ENCODE measurements around a stretch of chr22.

GRCh38 chr22:20656724-20657018 is 117.2 kb upstream of the SERPIND1 start:
- PRO-cap, 2 experiments = no peak in any of the 2 experiments

- PRO-cap, 2 experiments = no peak in any of the 2 experiments
Observed at GRCh38 chr22:20657019-20657752, 116.7 kb upstream of the SERPIND1 start.

GRCh38 chr22:20671176-20671427 is 102.8 kb upstream of the SERPIND1 start:
- PRO-cap, 2 experiments = no peak in any of the 2 experiments

GRCh38 chr22:20725715-20726178 is 48.2 kb upstream of the SERPIND1 start:
- PRO-cap, 2 experiments = no peak in any of the 2 experiments

- PRO-cap, 2 experiments = no peak in any of the 2 experiments
Observed at GRCh38 chr22:20783723-20784157, 9.8 kb downstream of the SERPIND1 start.

DNA sequence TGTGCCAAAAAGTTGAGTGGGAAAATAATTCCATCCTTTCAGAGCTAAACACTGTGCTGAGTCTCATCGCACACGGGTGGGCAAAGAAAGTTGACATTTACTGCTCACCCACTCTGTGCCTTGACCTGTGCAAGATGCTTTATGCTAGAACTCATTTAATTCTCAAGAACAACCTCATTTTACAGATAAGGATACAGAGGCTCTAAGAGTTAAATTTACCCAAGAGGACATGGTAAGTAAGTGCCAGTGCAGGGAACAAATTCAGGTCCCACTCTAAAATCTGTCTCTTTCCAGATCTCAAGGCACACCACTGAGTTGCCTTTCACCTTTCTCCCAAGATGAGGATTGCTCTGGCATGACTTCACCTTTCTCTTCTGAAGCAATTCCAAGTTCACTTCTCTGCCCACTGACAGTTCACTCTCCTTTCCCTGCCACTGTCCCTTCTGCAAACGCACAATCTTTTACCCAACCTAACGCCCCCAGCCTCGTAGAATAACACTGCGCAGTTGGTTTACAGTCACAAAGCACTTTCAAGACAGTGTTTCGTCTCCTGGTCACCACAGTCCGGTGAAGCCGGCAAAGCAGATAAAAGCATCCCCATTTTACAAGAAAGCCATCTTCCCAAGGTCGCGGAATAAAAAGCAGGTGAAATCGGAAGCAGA is 947 bp downstream of the PI4KA start:
- PRO-cap, 2 experiments = no peak in any of the 2 experiments

DNA sequence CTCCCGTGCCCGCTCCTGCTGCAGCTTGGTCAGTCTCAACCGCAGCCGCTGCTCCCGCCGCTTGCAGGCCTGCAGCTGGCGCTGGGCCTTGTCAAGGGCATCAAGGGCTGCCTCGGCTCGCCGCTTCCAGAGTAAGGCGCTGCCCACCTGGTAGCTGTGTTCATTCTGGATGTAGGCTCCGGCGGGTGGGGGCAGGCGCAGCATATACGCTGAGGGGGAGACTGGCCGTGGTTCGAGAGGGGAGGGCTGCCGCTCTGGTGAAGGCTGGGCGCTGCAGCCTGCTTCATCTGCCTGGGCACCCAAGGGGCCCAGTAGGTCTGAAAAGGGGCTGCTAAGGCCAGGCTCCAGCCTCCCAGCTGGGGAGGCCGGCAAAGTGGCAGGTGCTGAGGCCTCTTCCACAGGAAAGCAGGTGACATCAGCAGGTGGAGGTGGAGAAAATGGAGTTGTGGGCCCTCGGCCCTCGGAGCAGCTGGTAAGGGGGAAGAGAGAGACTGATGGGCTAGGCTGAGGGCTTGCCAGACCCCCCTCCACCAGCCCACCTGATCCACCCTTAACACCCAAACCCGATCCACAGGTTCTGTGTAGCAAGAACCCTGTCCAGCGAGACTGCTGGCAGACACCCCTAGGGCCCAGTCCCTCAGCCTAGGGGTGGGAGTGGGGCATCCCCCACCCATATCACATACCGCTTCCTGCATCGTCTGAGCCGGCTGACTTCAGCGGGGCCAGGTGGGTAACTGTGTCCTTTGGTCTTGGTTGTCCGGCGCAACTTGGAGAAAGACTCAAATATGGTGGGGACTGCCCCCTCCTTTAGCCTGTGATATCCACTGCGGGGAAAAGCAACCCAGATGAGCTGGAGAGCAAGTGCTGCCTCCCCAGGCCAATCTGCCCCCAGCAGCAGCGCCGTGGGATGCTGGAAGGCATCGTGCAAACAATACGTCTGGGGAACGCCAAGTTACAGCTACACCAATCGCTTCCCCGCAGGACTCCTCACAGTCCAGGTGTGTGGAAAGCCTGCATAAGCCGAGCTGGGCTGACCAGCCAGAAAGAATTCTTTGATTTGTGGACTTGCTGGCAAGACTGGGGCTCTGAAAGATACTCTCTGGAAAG is 1.6 kb downstream of the THAP7 start:
- PRO-cap, 2 experiments = no peak in any of the 2 experiments

DNA sequence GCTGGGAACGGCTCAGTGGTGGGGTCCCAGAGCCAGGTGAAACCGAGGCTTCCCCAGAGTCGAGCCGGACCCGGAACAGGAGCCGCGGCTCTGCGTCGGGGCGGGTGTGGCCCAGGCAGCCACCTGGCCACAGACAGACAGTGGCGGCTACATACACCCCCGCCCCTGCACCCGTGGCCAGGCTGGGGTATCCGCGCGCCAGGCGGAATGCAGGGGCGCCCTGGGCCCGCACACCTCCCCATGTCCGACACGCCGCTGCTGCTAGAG is 266 bp downstream of the SLC7A4 start:
- PRO-cap, 2 experiments = no peak in any of the 2 experiments

DNA sequence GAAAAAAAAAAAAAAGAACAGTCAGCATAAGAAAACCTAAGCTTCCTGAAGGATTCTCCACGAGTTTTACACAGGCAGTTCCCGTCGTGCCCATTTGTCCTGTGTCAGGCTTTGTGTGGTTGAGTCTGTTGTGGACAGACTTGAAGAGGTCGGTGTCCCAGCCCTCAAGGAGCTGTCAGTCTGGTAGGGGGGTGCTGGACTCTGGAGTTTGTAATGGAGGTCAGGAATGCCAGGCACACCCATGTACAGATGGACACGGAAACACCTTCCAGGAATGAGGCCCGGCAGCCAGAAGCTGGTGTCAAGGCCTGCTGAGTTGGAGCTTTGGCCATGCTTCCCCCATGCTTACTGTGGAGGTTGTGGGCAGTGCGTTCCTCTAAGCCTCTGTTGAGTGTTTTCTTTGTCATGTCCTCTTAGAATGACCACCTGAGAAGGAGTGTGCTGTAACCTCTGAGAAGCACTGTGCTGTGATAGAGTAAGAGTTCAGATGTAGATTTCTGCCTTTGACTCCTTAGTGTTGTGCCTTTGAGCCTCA is 10.9 kb downstream of the UBE2L3 start:
- PRO-cap, 2 experiments = no peak in any of the 2 experiments

DNA sequence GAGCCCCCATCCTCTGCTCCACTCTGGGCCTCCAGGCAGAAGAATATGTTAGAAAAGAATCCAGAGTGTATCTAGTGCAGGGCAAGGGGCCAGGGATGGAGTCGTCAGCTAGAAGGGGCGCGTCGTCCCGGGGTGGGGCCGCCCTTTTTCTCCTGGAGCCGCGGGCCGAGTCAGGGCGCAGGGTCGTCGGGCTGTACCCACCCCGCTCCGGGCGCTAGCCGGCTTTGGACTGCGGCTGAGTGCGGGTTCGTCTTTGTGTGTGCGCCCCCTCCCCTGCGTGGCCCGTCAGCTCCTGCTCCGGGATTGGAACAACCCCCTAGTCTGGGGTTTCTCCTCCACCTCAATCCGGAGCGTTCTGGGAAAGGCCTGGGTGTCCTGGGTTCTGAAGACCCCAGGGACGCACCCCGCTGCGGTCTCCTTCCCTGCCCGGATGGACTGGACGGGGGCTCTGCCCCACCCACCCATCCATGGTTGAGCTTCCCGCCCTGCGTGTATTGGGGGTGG is 10.4 kb downstream of the SDF2L1 start:
- PRO-cap, 2 experiments = no peak in any of the 2 experiments

DNA sequence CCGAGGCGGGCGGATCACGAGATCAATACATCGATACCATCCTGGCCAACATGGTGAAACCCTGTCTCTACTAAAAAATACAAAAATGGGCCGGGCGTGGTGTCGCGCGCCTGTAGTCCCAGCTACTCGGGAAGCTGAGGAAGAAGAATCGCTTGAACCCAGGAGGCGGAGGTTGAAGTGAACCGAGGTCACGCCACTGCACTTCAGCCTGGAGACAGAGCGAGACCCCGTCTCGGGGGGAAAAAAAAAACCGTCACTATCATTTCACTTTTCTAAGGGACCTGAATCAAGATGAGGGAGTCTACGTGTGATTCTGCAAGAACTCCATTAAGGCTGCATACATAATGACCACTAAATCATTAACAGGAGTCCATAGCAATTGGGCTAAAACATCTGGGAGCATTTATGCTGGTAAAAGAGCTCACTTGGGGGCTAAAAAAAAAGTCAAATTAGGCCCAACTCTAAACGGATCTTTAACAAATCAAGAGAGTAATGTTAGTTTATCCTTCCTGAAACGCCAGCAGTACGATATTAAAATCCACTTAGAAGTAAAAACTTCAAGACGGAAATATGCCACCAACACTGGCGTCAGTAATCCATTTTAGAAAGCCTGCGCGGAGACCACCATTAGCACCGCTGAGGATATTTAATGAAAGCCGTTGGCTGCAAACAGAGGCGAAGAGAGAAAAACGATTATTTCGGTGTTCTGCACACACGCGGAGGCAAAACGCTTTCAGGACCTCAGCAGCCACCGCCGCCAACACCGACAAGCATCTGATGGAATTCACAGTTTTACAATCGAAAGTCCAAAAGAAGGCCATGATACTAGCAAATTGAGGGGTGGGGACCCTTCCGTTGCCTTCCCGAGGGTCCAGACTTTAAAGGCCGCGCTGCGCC is 1.0 kb downstream of the MAPK1 start:
- PRO-cap, 2 experiments = no peak in any of the 2 experiments

DNA sequence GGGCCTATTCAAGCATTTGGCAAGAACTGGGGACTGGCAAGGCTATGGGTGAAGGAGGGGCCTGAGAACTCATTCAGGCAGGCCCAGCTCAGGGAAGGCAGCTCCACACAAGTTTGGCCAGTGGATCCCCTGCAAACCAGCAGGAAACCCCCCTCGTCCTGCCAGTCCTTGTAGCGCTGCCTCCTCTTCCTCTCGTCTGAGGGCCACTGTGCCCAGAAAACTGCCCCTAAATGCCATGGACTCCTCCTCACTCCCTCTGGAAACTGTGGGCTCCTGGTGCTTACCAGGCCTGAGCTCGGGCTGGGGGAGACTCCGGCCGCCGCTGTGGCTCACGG is 15.3 kb downstream of the PPM1F start:
- PRO-cap, 2 experiments = peak in 1 of 2 experiments; most common plus-strand start position 72 of the sequence (in 1)

DNA sequence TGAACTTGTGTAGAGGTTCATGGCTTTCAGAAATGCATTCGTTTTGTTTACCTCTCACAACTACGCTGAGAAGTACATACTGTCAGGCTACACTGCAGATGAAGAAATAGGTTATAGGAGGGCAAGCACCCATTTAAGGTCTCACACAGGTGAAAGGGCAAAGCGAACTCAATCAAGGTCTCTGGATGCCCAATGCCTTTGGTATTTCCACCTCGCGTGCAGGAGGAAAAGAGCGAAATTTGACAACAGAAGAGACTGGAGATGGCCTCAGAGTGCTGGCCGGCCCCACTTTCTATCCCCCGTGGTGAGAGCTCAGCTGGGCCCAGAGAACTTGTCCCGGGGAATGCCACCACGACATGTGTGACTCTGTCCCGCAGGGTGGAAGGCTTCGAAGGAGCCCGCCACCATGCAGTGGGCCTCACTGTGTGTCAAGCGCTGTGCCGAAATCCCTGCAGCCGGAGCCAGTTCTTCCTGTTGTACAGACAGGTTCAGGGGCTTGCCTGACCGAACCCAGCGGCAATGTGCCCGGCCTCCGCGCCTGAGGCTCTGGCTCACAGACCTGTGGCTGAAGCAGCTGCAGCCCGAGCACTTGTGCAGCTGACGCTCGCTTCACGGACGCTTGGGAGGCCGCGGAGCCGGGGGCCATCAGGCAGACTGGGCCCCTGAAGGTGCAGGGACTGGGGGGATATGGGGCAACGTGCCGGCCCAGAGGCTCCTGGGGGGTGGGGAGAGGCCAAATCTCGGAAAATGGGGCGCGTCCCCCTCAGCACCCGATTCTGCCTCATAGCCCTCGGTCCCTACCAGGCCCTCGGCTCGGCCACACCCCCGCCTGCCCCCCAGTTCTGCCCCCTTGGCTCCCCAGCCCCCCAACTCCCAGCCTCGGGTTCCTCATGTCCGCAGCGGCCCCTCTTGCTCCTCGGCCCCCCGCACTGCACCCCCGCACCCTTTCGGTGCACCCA is 691 bp downstream of the PPM1F start:
- PRO-cap, 2 experiments = no peak in any of the 2 experiments

DNA sequence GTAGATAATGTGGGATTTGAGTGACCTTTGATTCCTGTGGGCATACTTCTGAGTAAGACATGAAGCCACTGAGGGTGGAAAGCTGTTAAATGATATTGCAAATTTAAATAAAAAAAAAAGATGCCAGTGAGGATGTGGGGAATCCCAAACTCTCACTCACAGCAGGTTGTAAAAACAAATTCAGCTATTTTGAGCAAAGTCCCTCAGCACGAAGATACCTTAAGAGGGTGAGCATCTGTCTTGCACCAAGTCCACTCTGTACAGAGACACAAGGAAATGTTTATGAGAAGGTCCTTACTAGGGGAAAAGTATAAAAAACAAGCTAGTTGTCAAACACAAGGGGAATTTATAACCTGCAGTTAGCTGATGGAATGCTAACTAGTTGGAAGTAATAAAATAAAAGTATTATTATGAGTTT is 59.6 kb upstream of the TOP3B start:
- PRO-cap, 2 experiments = no peak in any of the 2 experiments

DNA sequence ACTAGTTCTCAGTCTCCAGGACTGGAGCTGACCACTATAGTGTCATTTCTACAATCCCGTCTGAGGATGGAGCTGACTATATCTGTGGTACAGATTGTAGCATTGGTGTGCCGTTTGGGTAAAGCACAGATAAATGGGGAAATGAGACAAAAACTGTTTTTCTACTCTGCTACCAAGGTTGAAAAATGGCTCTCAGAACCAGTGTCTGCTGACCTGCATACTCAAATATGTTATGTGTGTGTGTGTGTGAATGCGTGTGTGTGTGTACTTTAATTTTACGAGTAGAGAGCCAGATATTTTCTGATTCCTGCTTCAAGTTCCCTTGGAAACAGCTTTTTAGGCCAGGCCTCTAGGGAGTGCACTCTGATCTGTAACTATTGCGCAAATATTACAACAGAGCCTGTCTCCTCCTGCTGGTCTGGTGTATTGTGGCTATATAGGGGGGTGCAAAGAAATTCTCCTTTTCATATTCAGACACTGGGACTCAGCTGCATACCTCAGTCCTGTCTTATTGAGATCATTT is 78.9 kb upstream of the TOP3B start:
- PRO-cap, 2 experiments = peak in 1 of 2 experiments; most common plus-strand start position 467 of the sequence (in 1)

GRCh38 chr22:22117815-22118535 is 126.6 kb upstream of the VPREB1 start:
- PRO-cap, 2 experiments = no peak in any of the 2 experiments

DNA sequence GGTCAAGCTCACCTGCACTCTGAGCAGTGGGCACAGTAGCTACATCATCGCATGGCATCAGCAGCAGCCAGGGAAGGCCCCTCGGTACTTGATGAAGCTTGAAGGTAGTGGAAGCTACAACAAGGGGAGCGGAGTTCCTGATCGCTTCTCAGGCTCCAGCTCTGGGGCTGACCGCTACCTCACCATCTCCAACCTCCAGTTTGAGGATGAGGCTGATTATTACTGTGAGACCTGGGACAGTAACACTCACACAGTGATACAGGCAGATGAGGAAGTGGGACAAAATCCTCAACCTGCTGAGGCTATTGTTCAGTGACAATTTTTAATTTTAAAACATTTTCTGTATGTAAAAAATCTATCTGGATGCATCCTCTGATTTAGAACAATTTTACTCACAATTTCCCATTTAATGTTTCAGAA is 82.1 kb upstream of the VPREB1 start:
- PRO-cap, 2 experiments = no peak in any of the 2 experiments

DNA sequence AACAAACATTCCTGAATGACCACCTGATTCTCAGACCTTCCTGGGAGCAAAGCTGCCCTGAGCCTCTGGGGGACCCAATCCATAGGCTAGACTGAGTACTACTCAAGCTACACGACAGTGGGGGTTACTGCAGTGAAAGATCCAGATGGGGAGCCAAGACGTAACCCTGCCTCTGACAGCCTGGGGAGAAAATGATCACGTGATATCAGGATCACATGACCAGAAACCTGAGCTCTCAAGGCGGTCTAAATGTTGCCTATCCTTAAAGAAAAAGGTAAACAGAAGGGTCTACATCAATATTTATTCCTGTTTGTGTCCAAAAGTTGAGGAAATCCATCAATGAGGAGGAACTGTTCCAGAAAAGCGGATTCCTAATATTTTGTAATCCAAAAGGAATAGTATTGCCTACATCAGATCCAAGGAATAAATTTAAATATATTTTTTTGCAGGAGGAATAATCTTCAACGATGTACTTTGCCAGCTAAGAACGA is 76.0 kb upstream of the VPREB1 start:
- PRO-cap, 2 experiments = no peak in any of the 2 experiments

DNA sequence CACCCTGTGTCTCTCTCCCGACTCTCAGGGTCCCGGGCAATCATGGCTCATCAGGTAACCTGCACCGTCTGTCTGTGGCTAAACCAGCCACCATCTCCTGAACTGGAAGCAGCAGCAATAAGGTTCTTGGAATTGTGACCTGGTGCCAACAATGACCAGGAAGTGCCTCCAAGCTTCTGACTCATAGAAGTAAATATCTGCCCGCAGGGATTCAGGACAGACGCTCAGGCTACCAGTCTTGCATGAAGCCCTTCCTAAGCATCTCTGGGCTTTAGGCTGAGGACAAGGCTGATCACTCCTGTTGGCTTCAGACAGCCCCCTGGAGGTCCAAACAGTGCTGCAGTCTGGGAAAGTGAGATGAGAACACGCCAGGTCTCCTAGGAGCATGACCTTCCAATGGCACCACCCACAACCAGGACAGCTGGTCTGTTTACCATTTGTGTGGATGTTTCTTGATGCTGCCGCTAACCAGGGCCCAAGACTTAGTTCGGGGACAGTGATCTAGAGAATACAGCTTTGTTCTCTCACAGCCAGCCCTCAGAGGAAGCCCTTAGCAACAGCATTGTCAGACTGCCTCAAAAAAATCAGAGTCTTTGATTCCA is 111.3 kb downstream of the ZNF280B start:
- PRO-cap, 2 experiments = no peak in any of the 2 experiments

DNA sequence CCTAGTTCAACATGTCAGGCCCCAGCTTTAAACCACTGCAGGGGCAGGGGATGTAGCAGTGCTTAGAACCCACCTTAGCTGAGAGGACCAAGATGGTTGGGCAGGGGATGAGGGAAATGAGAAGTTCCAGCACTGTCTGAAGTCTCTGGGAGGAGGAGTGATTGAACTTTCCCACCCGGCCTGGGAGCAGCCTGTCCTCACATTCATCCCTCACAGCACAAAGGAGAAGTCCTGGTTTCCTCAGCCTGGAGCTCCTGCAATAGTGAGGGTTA is 28.5 kb upstream of the PRAME start:
- PRO-cap, 2 experiments = no peak in any of the 2 experiments

All from heart right ventricle (tissue), 2 donors.